Endothelial cell (in vitro differentiated cells): Measurements from ENCODE around the gene SIK1.

- PRO-cap: no peak
These were observed 18.8 kb downstream of the RSPH1 start for GRCh38 chr21:42477133-42477675.

DNA sequence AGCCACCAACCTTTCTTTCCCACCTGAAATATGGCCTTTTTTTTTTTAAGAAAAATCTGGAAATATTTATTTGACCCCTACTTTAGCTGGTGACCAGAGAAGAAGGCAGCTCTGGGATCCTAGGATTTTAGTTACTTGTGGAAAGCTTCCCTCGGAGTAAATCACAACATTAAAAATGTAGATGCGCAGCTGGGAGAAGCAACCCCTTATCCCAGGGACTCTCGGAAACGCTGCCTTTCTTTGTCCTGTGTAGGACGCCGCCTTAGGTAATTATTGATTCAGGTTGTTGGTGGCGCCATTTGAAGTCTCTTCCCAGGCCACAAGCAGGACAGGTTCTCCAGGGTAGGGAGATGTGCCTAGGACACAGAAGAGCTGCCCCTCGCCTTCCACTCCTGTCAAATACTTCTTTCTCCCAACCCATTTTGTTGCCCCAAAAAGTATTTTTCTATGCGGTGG is 10.2 kb downstream of the SLC37A1 start:
- PRO-cap: no peak

DNA sequence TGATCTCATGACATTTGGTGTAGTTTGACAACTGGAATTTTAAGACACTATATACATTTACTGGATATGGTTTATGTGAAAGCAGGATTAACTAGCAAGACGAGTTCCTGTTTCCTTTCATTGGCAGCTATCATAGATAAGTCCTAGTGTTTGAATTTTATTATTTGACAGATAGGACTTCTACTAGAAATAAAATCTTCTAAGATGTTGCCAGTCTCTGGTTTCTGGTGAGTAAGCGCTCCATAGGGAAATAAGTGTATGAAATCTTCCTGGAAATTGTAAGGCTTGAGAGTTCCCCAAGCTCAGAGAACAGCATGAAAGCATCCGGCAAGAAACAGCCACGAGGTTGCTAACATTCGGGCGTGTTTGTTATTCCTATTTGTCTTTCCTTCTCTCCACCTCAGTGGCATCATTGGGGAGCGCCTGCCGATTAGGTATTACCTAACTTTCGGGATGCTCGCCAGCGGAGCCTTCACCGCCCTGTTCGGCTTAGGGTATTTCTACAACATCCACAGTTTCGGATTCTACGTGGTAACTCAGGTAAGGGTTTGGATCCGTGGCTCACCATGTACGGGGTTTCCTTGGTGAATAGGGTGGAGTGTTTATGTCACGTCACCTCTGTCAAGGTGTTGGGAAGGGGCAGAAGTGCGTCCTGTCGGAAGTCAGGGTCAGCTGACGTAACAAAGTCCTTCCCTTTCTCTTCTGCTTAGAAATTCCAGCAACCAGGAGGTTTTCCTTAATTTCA is 25.6 kb downstream of the SLC37A1 start:
- PRO-cap: no peak

- PRO-cap: no peak
These were observed 63.9 kb downstream of the SLC37A1 start for GRCh38 chr21:42577112-42578419.

DNA sequence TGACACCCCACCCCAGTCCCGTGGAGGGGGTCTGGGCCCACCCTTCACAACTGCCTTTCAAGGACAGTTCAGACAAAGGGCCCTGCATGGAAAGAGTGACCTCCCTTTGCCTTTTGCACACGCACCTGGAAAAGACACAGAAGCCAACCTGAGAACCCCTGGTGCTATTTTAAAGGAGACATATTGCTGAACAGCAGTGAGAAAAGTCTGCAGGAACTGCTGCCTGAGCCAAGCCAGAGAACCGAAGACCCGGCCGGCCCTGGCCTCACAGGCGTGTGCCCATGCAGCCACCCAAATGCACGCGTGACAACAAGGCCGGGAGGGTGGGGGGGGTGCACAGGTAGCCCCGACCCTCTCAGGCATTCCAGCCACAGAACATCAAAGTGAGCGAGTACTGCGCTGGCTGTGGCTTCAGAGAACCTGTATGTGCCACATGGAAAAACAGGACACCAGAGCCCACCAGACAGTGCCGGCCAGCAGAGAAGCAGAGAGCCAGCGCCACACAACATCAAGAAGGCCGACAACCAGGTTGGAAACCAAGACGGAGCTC is 66.8 kb downstream of the SLC37A1 start:
- PRO-cap: no peak

GRCh38 chr21:42581738-42582680 is 68.4 kb downstream of the SLC37A1 start:
- PRO-cap: no peak

DNA sequence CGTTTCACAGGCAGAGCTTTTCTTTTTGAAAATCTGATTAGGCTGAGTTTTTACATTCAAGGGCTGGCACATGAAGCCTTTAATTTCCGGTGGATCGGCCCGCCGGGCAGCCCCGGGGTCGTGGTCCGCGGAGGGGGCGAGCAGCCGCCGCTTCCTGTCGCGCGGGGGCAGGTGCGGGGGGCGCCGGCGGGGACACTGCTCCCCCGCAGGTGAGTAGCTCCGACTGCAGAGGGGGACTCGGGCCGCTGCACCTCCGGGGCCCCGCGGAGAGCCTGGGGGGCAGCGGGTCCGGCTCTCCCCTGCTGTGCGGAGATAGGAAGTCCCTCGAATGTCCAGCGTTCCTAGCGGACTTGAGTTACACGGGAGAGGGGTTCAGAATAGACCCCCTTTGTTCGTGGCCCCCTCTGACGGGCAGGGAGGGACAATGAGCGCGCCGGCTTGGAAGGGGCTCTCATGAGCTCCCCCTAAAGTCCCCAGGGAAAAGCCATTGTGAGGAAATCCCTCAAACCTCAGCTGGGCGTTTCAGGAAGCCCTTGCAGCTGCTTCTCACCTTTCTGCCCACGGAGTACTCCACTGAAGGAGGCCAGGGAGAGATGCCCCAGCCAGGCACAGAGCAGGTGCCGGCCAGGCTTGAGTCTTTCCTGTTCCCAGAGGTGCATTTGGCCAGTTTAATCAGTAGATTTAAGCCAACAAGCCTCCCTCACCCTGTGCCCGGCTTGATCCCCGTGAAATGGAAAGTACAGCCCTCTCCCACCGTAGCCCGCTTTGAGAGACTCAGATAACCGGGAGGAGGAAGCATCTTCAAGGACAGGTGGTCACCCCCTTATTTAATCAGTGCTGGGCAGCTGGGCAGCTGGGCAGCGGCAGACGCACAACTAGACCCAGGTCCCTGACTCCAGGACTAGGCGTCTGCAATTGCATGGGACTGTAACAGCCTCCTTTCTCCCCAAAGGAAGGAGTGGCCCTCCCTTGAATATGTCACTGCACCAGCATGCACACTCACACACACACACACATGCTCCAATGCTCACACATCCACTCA is 1.0 kb downstream of the PDE9A start:
- PRO-cap: bidirectional peak, plus-strand start at position 341 of the sequence, minus-strand start at position 332 of the sequence; unidirectional peak, minus-strand start at position 426 of the sequence; unidirectional peak, minus-strand start at position 575 of the sequence

GRCh38 chr21:42661599-42662087 is 8.2 kb downstream of the PDE9A start:
- PRO-cap: no peak

GRCh38 chr21:42737723-42738521 is 84.5 kb downstream of the PDE9A start:
- PRO-cap: bidirectional peak, plus-strand start at chr21:42738389, minus-strand start at chr21:42738294

- PRO-cap: unidirectional peak, plus-strand start at chr21:42812693; unidirectional peak, plus-strand start at chr21:42812765
These were observed 66.9 kb downstream of the WDR4 start for GRCh38 chr21:42812321-42812989.

GRCh38 chr21:42835700-42836405 is 43.5 kb downstream of the WDR4 start:
- PRO-cap: no peak

DNA sequence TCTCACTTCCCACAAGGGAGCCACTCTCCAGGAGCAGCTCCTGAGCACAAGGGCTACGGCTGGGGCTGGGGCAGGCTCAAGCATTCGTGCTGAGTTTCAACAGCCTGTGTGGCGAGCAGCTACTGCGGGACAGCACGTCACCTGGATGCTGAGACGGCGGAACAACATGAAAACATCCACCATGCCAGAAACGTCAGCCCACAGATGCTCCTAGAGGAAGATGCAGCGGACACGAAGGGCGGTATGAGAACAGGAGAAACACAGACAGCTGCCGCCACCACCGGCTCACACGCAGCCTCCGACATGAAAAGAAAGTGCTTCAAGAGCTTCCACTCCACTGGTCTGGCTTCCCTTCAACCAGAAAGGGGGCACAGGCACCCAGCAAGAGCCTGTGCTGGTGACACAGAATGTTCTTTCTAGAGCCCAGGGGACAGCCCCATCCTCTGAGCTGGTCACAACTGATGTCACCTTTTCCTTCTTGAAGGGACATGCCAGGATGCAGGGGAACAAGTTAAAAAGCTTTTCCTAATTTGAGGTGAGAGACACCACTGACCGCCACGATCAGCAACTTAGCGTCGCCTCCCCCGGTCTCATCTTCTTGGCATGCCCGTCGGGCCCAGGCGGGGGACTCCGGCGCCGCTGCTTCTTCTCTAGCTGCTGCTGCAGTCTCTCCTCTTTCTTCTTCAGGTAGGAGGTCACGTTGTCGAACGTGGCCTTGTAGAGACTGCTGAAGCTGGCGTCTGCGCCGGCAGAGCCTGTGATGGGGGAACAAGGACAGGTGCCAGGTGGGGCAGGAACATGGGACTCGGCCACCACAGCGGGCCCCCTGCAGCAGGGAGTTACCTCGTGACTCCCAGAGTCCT is 29.6 kb downstream of the WDR4 start:
- PRO-cap: no peak

DNA sequence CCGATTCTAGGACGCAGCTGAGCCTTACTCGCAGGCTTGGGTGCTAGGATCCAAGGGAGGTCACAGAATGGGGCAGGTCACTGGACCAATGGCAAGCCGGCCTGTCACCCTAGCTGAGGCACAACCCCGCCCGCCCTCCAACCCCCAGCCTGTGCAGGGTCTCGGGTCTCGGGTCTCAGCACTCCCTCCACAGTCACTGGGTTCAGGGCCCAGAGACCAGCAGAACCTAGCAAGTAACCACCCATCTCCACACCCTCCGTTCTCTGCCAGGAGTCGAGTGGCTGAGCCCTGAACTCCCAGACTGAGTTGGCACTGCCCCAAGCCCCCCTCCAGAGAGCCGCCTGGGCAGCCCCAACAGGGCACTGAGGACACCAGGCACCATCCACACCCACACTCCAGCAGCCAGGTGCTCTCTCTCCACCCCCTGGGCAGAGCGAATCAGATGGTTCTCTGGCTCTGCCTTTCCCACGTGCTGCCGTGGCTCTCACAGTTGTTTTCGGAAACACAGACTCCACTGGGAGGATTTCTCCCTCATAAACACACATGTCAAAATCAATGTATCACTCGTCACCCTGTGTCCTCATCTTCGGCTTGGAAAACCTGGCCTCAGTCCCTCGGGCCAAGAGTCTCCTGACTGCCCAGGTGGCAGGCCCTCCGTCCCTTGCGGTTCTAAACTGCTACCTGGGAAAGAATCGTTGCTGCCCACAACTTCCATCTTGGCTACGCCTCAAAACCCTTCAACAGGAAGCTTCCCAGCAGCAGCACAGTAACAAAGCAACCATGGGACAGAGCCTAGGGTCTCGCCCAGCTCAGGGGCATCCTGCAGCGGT is 13.5 kb downstream of the WDR4 start:
- PRO-cap: no peak

DNA sequence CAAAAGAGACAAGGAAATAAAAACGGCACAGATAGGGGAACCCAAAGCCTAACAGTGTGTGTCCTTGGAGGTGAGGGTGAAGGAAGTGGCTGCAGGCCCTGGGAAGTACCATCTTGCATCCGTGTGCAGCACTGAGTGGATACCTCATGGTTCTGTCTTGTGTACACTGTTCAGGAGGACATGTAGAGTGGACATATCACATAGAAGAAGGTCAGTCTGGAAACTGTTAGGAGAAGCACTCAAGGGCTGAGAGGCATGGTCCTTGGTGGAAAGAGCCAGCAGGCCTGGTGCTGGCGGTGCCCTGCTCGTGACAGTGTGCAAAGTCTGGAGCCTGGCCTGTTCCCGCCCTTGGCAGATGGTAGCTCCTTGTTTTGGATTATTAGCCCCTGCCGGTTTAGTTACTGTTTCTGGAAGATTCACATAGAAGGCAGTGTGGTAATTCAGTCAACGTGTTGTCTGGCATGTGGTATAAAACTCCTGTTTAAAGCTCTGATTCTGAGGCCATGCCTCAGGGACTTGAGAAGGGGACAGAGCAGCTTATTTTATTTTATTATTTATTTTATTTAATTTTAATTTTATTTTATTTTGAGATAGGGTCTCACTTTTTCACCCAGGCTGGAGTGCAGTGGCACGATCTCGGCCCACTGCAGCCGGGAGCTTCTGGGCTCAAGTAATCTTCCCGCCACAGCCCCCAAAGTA is 6.8 kb downstream of the PKNOX1 start:
- PRO-cap: no peak

DNA sequence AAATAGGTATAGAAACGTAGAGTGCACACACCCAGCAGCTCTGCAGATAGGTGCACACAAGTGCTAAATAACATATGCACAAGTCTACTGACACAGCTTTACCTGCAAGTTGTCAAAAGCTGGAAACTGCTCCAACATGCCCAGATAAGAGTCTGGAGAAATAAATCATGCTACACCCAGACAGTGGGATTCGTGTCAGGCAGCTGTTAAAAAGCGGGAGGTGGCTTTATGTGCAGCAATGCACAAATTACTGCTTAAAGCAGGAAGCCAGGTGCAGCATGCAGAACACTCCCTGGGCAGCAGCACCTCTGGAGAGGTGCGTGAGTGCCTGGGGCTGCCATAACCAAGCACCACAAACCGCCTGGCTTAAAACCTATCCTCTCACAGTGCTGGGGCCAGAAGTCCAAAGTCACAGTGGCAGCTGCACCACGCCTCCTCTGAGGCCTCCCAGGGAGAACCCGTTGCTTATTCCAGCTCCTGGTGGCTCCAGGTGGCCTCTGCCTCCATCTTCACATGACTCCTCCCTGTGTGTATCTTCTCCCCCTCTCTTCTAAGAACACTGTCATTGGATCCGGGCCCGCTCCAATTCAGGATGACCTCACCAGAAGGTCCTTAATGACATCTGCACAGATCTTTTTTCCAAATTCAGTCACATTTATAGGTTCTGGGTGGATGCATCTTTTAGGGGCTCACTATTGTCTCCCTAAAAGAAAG is 115.6 kb downstream of the SIK1 start:
- PRO-cap: no peak

DNA sequence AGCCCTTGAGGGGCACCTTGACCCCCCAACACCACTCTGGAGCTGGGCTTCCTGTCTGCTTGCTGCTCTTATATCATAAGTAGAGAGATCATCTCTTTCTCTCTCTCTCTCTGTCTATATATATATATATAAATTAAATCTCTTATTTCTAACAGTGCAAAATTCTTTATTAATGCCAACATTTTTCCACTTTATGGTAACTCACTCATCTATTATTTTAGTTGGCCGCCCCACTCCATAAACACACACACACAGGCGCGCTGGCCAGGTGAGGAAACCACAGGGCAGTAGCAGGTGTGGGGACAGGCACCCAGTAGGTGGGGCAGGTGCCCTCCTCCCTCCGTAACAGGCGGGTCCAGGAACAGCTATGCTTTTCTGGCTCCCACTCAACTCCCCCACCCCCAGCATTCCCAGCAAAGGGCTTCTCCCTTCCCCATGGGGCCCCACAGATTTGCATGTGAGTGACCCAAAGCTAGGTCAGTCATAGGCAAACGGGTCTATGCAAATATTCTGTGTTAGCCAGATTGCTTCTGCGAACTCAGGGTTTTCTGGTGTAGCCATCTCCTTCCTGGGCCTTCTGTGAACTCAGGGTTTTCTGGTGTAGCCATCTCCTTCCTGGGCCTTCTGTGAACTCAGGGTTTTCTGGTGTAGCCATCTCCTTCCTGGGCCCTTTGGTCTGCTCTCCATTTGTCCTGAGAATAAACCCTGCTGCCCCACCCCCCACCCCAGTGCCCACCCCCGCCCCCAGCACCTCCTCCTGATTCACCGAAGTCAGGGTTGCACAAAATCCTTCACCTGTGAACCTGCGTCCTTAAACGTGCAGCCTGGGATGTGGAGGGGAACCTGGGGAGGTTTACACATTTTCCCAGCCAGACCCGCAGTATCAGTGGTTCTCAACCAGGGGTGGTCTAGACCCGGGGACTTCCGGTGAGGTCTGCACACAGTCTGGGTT is 114.1 kb downstream of the SIK1 start:
- PRO-cap: no peak

DNA sequence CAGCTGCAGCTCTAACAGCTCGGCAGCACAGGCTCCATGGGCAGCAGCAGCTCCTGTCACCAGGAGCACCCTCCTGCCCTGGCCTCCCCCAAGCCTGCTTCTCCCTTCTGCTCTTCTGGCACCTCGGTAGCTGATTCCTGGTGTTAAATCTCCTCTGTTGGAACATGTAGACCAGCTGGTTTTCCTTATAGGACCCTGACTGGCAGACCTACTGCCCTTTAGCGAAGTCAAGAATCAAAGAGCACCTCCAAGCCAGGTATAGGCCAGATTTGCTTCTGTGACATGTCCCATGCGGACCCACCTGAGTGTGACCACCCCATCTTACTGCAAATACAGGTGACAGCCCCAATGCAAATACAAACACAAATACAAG is 72.4 kb downstream of the SIK1 start:
- PRO-cap: no peak

DNA sequence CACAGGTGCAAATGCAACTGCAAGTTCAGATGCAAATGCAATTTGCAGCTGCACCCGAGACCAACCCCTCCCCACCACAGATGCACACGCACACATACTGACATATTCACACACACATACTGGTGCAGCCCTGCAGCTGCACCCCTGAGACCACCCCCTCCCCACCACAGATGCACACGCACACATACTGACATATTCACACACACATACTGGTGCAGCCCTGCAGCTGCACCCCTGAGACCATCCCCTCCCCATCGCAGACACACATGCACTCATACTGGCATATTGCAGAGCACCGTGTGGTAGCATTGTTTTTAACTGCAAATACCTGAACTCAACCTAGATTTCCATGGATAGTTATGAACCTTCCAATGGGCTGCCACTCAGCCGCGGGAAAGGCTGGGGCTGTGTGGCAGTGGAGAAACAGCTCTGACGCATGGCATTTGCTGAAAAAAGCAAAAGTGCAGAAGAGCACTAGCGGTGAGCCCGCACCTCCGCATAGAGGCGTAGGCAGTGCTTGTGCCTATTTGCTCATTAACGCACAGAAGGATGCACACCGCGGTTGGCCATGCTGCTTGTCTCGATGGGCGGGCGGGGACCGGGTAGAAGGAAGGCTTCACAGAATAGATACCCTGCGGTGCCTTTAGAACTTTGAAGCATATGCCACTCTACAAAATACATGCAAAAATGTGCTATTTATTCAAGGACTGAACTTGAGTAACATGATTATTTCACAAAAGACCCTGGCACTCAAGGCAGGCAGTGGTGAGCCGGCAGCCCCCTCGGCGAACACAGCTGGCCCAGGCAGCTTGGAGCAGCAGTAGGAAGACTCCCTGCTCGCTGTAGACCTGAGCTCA is 71.8 kb downstream of the SIK1 start:
- PRO-cap: no peak

DNA sequence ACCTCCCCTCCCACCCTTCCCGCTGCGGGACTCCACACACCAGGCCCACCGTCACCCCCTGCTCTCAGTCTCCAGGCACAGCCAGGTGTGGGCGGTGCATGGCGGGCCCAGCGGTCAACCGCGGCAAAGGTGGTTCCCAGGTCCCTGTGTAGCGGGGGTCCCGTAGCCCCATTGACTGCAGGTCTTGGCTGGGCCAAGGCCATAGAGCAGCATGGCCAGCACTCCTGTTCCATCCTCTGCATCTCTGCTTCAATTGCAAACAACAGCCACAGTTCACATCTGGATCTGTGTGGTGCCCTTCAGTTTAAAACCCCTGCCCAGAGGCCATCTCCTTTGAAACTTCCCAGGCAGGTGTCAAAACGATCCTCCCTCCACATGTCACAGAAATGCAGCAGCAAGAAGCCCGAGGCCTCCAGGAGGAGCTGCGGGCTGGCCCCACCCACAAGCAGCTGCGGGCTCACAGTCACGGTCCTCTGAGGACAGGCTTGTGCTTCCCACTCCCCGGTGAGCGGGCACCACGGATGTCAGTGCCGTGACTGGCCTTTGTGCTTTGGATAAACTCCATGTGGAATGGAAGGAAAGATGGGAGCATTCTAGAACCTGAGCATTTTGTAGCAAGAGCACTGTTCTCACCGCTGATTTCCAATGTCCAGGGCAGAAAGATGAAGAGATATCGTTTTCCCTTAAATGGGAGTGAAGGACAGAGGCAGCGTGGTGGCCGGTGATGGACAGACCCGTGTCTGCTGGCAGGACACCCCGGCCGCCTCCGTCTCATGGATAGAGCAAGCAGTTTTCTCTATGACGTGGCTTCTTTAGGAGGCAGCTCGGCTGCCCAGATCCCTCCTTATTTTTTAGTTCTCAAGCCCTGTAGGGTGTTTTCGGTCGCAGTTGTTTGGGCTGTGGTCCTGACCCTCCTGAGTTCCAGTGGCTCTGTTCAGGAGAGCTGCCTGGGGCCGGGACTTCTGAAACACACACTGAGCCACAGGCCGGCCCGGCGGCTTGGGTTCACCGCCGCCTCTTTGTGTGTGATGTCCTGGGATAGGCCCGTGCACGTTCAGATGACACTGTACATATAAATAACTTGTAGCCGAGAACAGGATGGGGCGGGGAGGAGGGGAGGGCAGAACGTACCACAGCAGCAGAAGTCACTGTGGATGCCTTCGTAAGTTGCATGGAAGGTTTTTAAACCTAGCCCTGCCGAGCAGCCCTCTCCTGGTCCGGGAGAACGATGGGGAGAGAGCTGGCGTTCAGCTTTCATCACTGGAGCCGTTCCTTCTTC is 65.6 kb downstream of the SIK1 start:
- PRO-cap: no peak

- PRO-cap: no peak
These were observed at the start of gene SIK1 for GRCh38 chr21:43426938-43427339. TSS of gene SIK1 (minus strand) at chr21:43427131.